Prostate gland (tissue), 2 donors: ENCODE measurements around the genes DCUN1D5, KBTBD3, ELMOD1 and ACAT1.

- PRO-cap = no peak
- RAMPAGE, long total RNA, 2 experiments = no peak in any of the 2 experiments
Observed at GRCh38 chr11:102221565-102222242, 95.6 kb upstream of the BIRC3 start.

GRCh38 chr11:102426568-102427077, 25.9 kb downstream of the TMEM123 start:
- PRO-cap = no peak
- RAMPAGE, long total RNA, 2 experiments = no peak in any of the 2 experiments

- PRO-cap = no peak
- RAMPAGE, long total RNA, 2 experiments = no peak in any of the 2 experiments
Observed at GRCh38 chr11:102431405-102431796, 21.2 kb downstream of the TMEM123 start.

GRCh38 chr11:102448343-102448982, 4.1 kb downstream of the TMEM123 start:
- PRO-cap = no peak
- RAMPAGE, long total RNA, 2 experiments = no peak in any of the 2 experiments

GRCh38 chr11:102451331-102451440, 1.4 kb downstream of the TMEM123 start:
- PRO-cap = no peak
- RAMPAGE, long total RNA, 2 experiments = no peak in any of the 2 experiments

DNA sequence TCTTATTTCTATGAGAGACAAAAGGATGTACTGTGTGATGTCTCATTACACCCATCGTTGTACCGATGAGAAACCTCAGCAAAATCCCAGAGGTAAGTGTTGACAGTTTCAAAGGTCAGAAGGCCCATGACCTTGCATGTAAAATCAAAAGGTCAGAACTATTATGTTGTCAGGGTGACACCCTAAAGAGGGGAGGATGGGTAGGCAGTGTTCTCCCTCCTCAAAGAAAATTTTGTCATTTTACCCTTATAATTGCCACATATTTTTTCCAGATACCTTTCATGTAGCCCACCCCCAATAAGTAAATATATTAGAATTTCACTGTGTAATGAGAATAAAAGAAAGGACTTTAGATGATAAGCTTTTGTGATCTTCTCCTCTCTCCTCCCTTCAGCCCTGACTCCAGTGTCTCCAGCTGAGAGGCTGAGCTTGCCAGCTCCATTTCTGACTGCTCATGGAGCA, 8.5 kb upstream of the TMEM123 start:
- PRO-cap = no peak
- RAMPAGE, long total RNA, 2 experiments = no peak in any of the 2 experiments

- PRO-cap = no peak
- RAMPAGE, long total RNA, 2 experiments = no peak in any of the 2 experiments
Observed at GRCh38 chr11:102462456-102462987, 10.0 kb upstream of the TMEM123 start.

GRCh38 chr11:102552314-102553019, 21.9 kb upstream of the MMP7 start:
- PRO-cap = unidirectional peak, plus-strand start at chr11:102552806
- RAMPAGE, long total RNA, 2 experiments = no peak in any of the 2 experiments

DNA sequence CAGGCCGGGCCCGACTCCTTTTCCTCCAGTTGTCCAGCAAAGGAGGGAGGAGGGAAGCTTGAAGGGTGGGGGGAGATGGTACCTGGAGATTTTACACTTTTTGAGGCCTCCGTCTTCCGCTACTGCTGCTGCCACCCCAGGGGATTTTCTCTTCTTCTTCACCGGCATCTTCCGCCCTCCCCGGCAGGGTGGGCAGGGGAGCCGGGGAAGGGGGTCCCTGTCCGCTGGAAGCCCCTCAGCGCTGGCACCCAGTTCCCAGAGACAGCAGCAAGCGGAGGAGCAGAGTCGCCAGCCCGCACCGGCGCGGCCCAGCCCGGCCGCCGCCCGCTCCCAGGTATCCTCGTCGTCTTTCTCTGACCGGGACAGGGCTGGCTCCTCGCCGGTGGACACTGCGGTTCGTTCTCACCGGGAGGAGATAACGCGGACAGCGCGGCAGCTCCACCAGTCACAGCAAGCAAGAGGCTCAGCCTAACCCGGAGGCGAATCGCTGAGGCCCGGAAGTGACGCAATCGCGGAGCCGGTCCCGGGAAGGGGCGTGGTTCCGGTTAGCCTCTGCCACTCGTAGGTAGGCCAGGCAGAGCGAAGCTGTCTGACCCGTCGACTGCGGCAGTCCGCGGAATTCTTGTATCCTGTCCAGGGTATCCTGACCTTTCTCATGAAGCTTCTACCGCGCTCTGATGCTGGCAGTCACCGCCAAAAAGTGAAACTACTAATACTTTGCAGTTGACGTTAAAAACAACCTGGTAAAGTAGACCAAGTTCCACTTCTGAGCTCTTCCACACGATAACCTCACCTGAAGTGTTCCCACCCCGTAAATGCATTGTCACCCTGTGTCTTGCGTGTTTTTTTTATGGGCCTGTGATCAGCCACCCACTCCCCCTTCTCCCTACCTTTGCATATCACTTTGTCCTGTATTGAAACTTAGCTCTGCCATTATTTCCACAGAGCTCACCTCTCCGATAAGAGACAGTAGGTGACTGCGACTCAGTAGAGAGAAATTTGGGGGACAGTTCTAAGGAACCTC, at the start of gene DCUN1D5:
Gene DCUN1D5, minus strand, starts transcription at position 456 of the 1,024 bp plus-strand sequence.
- PRO-cap = bidirectional peak, plus-strand start at position 558 of the sequence, minus-strand start at position 456 of the sequence
- RAMPAGE, long total RNA, 2 experiments = start-site peak on the minus strand in 2 of 2 experiments, centred at positions 423 to 434 of the sequence, 109 to 550 reads per replicate

- PRO-cap = no peak
- RAMPAGE, long total RNA, 2 experiments = no peak in any of the 2 experiments
Observed at GRCh38 chr11:103753000-103753427, 283.4 kb upstream of the DDI1 start.

GRCh38 chr11:104859379-104859771, 109.0 kb downstream of the CASP4 start:
- PRO-cap = no peak
- RAMPAGE, long total RNA, 2 experiments = no peak in any of the 2 experiments

DNA sequence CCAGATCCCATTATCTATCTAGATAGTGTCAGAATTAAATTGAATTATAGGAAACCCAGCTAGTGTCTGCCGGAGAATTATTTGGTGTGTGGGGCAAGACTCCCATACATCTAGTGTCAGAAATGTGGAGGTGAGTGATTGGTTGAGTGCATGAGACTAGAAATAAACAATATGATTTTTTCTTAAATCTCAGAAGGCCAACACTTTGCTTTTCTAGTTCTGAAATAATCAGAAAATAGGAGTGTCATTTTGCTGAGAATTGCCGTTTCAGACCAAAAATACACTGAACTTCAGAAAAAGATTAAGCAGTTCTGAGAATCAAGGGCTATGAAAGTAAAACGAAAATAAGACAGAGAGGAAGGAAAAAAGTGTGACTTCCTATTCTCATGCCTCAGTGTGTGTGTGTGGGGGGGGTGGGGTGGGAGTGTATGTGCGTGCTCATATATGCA, 91.4 kb downstream of the CASP4 start:
- PRO-cap = no peak
- RAMPAGE, long total RNA, 2 experiments = no peak in any of the 2 experiments

DNA sequence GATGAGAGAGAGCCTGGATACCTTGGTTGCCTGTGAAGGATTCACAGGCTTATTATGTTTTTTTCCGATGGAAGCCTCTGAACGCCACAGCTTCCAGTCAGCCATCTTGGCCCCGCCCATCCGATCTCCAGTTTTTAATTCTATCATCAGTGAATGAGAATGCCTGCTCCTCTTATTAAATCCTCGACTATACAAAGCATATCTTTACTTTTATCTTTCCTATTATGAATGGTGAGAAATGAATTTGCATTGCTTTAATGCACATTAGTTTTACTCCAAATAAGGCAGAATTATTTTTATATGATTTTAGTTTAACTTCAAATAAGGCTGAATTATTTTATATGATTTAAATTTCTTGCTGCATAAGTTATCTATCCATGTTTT, 61.1 kb downstream of the MSANTD4 start:
- PRO-cap = no peak
- RAMPAGE, long total RNA, 2 experiments = start-site peak on the minus strand in 1 of 2 experiments, centred at position 114 of the sequence, 6 reads per replicate

DNA sequence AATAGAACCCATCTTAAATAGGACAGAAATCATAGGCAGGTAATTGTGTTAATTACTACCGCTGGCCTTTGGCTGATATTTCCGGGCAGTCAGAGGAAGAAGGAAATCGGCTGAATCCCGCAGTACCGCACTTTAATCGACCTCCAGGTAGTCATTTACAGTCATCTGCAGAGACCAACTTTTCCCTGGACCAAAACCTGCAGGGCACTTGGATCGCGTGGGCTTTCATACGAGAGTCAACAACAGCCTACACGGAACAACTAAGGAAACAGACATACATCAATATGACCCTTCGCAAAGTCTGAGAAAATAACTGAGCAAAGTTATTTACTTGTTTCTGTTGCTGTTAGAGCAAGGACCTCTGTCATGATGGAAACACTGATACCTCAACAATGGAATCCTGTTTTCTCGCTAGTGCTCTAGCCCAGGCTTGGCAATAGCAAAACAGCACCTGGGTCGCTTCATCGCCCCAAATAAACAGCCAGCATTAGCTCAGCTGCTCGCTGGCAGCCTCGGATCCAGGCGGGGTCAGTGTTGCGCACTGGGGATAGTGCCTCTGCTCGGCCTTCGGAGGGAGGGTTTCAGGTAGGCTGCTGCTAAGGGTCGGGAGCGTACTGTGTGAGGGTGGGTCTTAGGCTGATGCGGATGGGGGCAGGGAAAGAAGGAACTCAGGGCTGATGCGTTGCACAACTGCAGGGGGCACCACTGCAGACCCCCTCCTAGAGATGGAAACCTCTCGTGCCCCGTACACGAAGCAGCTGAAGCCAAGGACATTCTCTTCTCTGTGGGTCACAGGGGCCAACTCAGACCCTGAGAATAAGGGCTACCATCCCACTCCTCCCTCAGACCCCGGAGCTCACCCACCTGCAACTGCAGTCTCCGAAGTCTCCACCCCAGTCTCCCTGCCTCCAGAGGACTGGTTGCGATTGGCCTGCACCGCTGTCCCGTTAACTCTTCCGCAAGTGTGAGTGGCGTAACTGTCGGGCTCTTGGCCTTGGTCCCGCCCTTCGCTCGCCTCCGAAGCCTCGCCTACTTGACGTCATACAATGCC, at the start of gene KBTBD3:
Gene KBTBD3, minus strand, starts transcription at position 900 of the 1,051 bp plus-strand sequence.
- PRO-cap = bidirectional peak, plus-strand start at position 576 of the sequence, minus-strand start at position 479 of the sequence; bidirectional peak, plus-strand start outside the sequence, minus-strand start at position 901 of the sequence
- RAMPAGE, long total RNA, 2 experiments = no peak in any of the 2 experiments

- PRO-cap = no peak
- RAMPAGE, long total RNA, 2 experiments = no peak in any of the 2 experiments
Observed at GRCh38 chr11:107590862-107591601, at the start of gene ELMOD1. Gene ELMOD1 (plus strand): TSS chr11:107591147.

GRCh38 chr11:108121008-108122151, at the start of gene ACAT1:
Gene ACAT1 (plus strand): TSS chr11:108121567.
- PRO-cap = bidirectional peak, plus-strand start at chr11:108121567, minus-strand start at chr11:108121406
- RAMPAGE, long total RNA, 2 experiments = start-site peak on the plus strand in 2 of 2 experiments, at chr11:108121563-108121603 at its widest, 233 to 454 reads per replicate

- PRO-cap = no peak
- RAMPAGE, long total RNA, 2 experiments = no peak in any of the 2 experiments
Observed at GRCh38 chr11:108203465-108203917, 18.9 kb downstream of the NPAT start.

- PRO-cap = no peak
- RAMPAGE, long total RNA, 2 experiments = no peak in any of the 2 experiments
Observed at GRCh38 chr11:108236373-108237109, 13.7 kb downstream of the ATM start.

DNA sequence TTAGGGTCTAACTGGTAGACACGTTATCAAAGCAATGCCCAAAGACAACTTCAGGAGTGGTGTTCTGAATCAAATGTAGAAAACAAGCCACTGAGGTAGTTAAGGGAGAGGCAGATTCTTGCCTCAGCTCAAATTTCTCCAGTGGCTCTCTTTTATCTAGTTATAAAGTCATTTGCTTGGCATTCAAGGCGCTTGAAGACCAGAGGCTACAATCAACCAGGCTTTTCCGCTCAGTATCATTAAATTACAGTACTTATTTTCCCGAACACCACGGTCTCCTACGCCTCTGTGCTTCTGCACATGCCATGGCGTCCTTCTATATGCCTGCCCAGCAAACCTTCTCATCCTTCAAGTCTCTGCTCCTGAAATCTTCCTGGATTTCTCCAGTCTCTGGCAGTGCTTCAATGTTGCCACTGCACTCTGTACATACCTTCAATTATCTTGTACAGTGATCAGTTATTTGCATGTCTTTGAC, 1.5 kb downstream of the POGLUT3 start:
- PRO-cap = no peak
- RAMPAGE, long total RNA, 2 experiments = no peak in any of the 2 experiments

DNA sequence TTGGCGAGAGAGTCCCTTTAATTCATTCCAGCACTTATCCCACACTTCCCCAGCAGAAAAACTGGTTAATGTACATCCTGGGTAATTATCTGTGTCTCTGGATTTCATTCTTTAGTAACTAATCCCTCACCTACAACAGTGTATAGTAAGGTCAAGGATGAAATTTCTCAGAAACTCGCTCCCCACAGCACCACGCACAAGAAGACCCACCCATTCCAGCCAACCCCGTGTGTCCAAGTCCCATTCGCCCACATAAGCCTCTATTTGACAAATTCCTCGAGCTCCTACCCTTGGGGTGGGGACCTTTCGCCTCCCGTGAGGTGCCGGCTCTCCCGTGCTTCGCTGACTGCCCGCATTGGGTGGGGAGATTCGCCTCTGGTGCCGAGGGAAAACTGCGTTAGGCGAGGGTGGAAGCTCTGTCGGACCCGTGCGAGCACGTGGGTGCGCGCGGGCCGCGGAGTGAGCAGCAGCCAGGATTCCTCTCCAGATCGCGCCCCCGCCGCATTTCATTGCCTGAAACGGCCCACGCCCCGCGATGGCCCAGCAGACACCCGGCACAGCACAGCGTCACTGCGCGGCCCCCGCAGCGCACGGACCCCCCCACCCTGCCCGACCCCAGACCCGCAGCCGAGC, 887 bp downstream of the EXPH5 start:
- PRO-cap = bidirectional peak, plus-strand start at position 546 of the sequence, minus-strand start at position 348 of the sequence
- RAMPAGE, long total RNA, 2 experiments = no peak in any of the 2 experiments